Astrocyte (in vitro differentiated cells and primary cell): ENCODE measurements around the genes STAMBPL1 and IFIT2.

DNA sequence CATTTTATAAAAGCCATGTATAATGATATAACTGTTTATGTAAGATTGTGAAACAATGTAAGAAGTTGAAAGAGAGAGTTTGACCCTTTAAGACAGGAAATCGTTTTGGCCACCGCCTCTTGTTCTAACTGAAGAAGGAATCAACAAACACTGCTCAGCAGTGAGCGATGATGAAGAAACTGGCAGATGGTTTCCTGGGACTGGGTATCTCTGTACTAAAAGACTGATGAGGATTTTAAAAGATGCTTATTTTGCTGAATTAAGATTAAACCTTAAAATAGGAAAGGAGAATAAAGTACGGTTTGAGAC lies 27.6 kb downstream of the MINPP1 start:
- PRO-cap: no peak
- RRBS, 2 experiments: no CpG with 5 or more reads among the region's 4 CpGs

DNA sequence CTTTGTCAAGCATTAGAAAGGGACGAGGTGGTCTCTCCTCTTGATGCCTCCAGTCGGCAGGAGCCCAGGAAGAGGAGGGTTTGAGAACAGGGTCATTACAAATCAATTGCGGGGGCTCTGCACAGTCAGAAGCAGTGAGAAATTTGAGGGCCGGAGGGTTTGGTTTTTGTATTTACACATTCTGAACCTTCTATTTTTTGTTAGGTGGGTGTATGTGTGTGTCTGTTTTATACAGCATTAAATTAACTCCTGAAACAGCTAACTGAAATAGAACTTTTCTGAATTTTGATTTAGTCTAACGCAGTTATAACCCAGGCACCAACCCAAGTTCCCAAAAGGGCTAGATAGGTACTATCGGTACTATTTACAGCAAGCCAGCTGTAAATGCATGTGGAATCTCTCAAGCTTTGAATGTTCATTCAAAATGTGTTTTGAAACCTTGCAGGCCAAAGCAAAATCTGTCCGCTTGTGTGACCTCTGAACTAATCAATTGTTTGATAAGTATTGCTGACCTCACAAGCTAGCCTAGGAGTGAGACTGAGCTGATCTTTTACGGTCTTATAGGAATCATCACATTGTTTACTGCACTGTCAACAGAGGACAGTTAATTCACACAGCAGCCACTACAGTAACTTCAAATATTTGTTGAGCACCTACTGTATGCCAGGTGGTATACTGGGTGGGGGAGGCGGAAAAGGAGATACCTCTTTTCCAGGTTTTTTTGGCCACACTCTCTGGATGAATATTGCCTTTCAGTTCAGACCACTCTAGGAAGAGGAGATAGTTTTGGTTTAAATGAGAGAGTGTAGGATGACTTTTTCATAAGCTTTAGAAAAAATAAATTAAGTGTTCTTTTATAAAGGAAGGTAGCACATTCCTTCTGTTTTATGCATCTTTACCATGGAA lies 2.1 kb downstream of the PAPSS2 start:
- PRO-cap: no peak
- RRBS, 2 experiments: no CpG with 5 or more reads among the region's 9 CpGs

DNA sequence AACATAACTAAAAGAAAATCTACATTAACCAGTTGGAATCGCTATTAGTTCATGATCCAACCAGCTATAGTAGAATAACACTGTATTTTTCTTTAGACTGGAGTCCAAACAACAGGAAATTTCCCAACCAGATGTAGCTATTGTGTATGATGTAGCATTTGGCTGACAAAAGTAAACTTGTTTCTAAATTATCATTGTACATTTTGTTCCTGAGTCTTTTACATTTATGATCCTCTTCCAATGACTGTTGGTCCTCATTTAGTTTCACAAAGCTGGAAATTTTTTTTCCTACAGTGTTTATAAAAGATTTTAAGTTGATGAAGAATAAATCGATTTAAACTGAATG lies 62.1 kb downstream of the PAPSS2 start:
- PRO-cap: no peak
- RRBS, 2 experiments: no CpG with 5 or more reads among the region's 2 CpGs

DNA sequence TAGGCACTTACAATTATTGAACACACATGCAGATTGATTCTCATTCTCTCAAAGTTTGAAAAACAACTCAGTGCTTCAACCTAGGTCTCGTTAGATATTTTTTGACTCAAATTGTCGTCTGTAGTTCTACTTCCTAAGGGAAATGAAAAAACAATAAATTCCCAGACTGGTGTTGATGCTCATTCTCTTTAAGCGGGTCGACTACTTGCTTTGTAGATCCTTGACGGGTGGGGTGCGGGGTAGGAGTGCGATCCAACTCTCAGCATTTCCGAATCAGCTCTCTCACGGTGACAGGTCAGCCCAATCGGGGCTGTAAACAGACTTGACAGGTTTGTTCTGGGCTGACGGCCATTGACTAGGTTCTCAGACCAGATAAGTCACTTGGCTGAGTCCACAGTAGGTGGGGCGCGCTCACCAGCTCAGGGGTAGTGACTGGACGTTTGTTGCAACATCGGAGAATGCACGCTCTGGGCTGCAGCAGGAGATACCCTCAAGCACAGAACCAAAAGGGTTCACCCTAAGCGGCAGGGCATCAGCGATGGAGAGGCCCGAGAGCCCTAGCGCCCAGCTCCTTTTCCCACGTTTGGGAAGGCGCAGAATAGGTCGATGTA lies 1.9 kb downstream of the KLLN start:
- PRO-cap: no peak
- RRBS, 2 experiments: no CpG with 5 or more reads among the region's 23 CpGs

- PRO-cap: no peak
- RRBS, 2 experiments: 8% methylated on average over 1 of the region's 29 CpGs; no CpG with 5 or more reads in 1 of the 2 experiments
Observed at GRCh38 chr10:87862599-87863162, 652 bp downstream of the KLLN start.

DNA sequence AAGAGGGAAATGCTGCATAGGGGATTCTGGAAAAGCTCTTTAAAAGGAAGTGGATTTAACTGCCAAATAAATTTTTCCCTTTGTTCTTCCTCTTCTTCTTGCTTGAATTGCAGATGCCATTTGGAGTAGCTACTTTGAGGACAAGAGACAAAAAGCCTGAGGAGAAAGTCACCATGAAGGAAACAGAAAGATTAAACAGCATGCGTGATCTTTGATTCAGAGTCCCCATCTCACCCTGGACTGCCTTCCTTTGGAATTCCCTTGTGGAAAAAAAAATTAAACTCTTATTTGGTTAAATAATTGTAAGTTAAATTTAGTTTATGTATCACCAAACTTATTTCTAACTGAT lies 194.4 kb downstream of the PTEN start:
- PRO-cap: no peak
- RRBS, 2 experiments: no CpG with 5 or more reads among the region's 1 CpG

GRCh38 chr10:88255943-88256919 lies 326.9 kb downstream of the RNLS start:
- PRO-cap: no peak
- RRBS, 2 experiments: no CpG with 5 or more reads among the region's 26 CpGs

- PRO-cap: no peak
- RRBS, 2 experiments: no CpG with 5 or more reads among the region's 2 CpGs
Observed at GRCh38 chr10:88379591-88379970, 203.5 kb downstream of the RNLS start.

GRCh38 chr10:88475509-88475894 lies 107.6 kb downstream of the RNLS start:
- PRO-cap: no peak
- RRBS, 2 experiments: no CpG with 5 or more reads among the region's 1 CpG

- PRO-cap: unidirectional peak, plus-strand start at chr10:88651504
- RRBS, 2 experiments: no CpG with 5 or more reads among the region's 1 CpG
Observed at GRCh38 chr10:88651202-88651659, 13.0 kb upstream of the LIPF start.

- PRO-cap: no peak
- RRBS, 2 experiments: no CpG with 5 or more reads among the region's 5 CpGs
Observed at GRCh38 chr10:88825005-88825661, 22.6 kb downstream of the LIPM start.

DNA sequence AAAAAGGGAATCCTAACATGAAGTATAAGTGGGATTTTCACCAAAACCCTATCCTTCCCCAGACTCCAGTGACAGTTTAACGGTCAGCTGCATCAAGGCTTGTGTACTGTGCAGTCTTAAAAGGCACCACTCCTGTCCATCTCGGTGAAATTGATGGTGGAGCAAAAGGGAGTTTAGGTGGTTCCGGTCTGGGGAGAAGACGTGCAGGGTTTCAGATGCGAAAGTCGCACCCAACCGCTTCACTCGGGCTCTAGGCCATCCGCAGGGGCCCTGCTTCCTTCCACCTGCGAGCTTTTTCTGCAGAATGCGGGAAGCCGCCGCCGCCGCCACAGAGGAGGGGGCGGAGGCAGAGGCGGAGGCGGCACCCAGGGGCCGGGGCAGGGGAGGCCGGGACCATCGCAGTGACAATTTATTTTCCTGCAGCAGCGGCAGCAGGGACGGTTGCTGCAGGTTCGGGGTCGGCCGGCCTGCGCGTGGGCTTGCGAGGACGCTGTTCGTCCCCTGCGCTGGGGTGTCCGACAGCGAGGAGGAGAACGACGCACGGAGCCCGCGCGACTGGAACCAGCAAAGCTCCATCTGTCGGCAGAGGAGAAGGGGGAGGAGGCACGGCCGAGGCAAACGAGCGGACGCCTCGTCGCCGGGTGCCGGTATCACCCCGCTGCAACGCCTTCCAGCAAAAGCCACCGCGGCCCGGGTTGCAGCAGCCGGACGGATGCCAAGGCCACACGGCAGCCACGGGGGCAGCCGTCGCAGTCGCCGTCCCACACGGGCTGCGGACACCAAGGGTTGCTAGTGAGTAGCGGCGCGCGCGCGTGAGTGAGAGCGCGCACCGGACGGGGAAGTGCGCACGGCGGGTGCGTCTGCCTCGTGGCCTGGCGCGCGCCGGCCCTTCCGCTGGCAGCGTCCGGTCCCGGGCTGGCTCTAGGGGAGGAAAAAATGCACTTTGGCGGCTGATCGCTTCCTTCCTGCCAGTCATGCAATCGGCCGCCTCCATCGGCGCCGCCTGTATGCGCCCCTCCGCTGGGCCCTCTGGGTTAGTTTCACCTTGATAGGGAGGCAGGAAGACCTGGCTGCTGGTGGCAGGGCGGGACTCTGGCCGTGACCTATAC lies at the start of gene STAMBPL1:
Gene STAMBPL1 (plus strand): TSS at position 399 of the 1,109 bp plus-strand sequence.
- PRO-cap: unidirectional peak, plus-strand start at position 971 of the sequence
- RRBS, 2 experiments: 2 to 3% methylated on average over 23 to 35 of the region's 99 CpGs

DNA sequence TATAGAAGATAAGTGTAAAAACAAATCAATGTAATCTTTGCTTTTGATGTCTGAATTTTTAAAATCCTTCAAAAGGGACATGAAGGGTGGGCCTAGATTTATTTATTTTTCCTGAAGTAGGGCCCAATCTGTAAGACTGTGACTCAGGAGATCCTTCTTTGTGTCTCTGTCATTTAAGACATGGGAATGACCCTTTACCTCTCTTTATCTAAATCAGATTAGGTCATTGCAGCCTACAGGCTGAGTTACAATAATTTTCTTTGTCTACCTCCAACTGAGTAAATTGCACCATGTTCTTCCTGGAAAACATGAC lies 16.1 kb downstream of the STAMBPL1 start:
- PRO-cap: no peak

- PRO-cap: no peak
- RRBS, 2 experiments: no CpG with 5 or more reads among the region's 2 CpGs
Observed at GRCh38 chr10:88926841-88927153, 25.8 kb downstream of the ACTA2 start.

DNA sequence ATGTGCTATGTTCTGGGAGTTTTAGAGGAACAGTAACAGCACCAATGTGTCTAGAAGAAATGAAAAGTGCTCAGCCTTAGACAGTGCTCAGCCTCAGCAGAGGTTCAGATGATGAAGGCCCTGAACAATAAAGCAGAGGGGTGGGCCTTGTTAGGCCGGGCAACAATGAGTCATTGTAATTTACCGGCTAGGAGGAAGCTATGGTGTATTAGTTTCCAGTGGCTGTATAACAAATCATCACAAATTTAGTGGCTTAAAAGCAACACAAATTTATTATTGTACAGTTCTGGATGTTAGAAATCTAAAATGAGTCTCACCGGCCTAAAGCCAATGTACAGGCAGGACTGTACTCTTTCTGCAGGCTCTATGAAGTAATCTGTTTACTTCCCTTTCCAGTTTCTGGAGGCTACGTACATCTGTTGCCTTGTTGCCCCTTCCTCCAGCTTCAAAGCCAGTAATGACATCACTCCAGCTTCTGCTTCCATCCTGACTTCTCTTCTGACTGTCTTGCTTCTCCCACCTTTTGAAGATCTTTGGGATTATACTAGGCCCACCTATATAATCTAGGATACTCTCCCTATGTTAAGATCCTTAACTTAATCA lies 84.5 kb downstream of the CH25H start:
- PRO-cap: no peak
- RRBS, 2 experiments: 0 to 47% methylated on average over 1 of the region's 4 CpGs

- PRO-cap: no peak
- RRBS, 2 experiments: no CpG with 5 or more reads among the region's 6 CpGs
Observed at GRCh38 chr10:89163483-89164074, 43.5 kb downstream of the CH25H start.

GRCh38 chr10:89235339-89235950 lies 16.1 kb downstream of the LIPA start:
- PRO-cap: no peak
- RRBS, 2 experiments: 47 to 63% methylated on average over 2 of the region's 10 CpGs

DNA sequence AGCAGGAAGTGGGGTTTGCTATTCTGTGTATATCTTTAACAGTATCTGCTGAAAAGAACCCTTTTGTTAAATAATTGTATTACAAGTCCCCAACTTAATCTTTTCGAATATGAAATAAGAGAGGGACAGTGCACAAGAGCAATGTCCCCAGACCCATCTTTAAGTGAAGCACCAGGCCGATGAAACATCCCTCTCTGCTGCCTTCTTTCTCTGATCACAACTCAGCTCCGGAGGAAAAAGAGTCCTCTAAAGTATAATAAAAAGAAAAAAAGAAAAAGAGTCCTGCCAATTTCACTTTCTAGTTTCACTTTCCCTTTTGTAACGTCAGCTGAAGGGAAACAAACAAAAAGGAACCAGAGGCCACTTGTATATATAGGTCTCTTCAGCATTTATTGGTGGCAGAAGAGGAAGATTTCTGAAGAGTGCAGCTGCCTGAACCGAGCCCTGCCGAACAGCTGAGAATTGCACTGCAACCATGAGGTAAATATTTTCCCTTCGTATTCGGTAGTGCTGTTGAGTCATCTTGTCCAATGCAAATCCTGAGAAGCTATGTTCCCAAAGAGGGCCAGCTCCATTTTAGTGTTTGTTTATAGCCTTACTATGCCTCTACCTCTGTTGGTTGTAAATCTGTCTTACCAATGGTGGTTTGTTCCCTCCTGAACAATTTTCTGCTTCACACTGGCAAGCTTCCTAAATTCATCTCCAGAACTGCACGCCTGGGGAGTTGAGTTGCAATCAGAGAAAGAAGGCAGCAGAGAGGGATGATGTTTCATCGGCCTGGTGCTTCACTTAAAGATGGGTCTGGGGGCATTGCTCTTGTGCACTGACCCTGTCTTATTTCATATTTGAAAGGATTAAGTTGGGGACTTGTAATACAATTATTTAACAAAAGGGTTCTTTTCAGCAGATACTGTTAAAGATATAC lies at the start of gene IFIT2:
Gene IFIT2 (plus strand): TSS at position 398 of the 925 bp plus-strand sequence.
- PRO-cap: bidirectional peak, plus-strand start at position 401 of the sequence, minus-strand start at position 212 of the sequence
- RRBS, 2 experiments: no CpG with 5 or more reads among the region's 10 CpGs

DNA sequence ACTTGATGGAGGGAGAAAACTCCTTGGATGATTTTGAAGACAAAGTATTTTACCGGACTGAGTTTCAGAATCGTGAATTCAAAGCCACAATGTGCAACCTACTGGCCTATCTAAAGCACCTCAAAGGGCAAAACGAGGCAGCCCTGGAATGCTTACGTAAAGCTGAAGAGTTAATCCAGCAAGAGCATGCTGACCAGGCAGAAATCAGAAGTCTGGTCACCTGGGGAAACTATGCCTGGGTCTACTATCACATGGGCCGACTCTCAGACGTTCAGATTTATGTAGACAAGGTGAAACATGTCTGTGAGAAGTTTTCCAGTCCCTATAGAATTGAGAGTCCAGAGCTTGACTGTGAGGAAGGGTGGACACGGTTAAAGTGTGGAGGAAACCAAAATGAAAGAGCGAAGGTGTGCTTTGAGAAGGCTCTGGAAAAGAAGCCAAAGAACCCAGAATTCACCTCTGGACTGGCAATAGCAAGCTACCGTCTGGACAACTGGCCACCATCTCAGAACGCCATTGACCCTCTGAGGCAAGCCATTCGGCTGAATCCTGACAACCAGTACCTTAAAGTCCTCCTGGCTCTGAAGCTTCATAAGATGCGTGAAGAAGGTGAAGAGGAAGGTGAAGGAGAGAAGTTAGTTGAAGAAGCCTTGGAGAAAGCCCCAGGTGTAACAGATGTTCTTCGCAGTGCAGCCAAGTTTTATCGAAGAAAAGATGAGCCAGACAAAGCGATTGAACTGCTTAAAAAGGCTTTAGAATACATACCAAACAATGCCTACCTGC lies 4.4 kb downstream of the IFIT2 start:
- PRO-cap: no peak
- RRBS, 2 experiments: no CpG with 5 or more reads among the region's 15 CpGs

- PRO-cap: no peak
- RRBS, 2 experiments: no CpG with 5 or more reads among the region's 6 CpGs
Observed at GRCh38 chr10:89348266-89348775, 20.5 kb downstream of the IFIT3 start.